Measurements from ENCODE around the gene RSAD2.

- RRBS: no CpG with 5 or more reads among the region's 5 CpGs
CAGE:
- cytosol, long polyA plus RNA: no peak
- long polyA plus RNA: no peak
- nucleus, long polyA plus RNA: no peak
Observed at GRCh38 chr2:5776973-5777612, 84.9 kb downstream of the SOX11 start.

DNA sequence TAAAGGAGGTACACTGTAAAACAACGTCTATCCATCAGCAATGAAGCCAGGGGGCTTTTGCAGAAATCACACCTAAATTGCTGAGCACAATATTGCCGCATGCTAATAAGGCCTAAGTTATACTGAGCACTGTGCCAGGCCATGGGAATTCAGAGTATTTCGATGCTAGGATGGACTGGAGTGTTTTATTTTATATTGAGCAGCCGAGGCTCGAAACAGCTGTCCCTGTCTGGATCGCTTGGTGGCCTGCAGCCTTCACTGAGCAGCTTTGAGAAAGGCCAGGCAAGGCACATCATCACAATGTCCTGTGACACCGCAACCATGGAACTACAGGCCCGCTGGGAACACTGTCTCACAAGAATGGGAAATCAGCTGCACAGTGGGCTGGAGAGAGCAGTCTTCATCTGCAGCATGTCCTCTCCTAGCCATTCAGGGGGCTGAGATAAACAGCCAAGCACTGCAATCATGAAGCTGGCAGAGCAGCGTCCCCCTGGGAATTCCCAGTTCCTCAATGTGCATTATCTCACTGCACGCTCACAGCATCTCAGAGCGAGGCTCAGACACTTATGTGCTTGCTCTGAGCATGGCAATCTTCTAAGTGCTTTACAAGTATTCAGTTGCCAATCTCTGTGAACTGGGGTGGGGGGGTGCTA is 2.0 kb downstream of the CMPK2 start:
- RRBS: no CpG with 5 or more reads among the region's 11 CpGs
CAGE:
- cytosol, long polyA plus RNA: no peak
- long polyA plus RNA: no peak
- nucleus, long polyA plus RNA: no peak

GRCh38 chr2:6877278-6878176 is at the start of gene RSAD2:
Gene RSAD2 (plus strand): TSS chr2:6877777.
- RRBS: no CpG with 5 or more reads among the region's 9 CpGs
CAGE:
- cytosol, long polyA plus RNA: no peak
- long polyA plus RNA: no peak
- nucleus, long polyA plus RNA: no peak

GRCh38 chr2:6921330-6921815 is 4.2 kb downstream of the RNF144A start:
- RRBS: no CpG with 5 or more reads among the region's 10 CpGs
CAGE:
- cytosol, long polyA plus RNA: no peak
- long polyA plus RNA: no peak
- nucleus, long polyA plus RNA: no peak

DNA sequence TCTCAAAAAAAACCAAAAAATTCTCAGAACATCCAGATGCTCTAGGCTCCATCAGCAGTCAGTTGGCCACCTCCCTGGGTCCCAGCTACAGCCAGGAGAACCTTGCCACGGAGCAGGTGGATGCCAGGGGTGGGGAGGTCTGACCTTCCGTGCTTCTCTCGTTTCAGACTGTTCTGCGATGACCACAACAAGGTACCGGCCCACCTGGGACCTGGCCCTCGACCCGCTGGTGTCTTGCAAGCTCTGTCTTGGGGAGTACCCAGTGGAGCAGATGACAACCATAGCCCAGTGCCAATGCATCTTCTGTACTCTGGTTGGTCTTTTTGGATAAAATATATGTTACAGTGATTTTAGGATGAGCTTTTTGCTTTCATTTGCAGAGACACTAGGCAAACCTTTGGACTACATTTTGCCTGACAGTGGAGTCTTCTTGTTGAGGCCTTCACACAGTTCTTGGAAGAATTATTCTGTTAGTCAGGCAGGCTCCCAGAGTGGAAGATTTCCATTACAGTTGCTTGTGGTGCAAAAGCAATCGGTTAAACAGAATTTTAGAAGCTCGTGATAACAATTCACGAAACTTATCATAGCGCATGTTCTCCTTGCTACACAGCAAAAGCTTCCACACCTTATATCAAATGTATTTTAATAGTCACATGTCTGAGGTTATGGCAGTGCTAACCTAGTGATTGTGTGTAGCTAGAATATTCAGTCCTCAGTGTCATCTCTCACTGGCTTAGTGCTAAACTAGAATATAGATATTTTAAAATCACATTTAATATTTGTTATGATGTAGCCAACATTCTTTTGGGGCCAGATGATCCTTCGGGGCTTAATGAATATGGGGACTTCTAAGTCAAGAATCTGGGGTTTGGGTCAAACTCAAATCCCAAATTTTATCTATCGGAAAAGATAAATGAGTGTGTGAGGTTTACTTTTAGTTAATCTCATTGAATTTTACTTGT is 79.8 kb downstream of the RNF144A start:
- RRBS: no CpG with 5 or more reads among the region's 13 CpGs
CAGE:
- cytosol, long polyA plus RNA: no peak
- long polyA plus RNA: no peak
- nucleus, long polyA plus RNA: no peak

GRCh38 chr2:7010310-7010749 is 93.1 kb downstream of the RNF144A start:
- RRBS: no CpG with 5 or more reads among the region's 8 CpGs
CAGE:
- cytosol, long polyA plus RNA: no peak
- long polyA plus RNA: no peak
- nucleus, long polyA plus RNA: no peak

DNA sequence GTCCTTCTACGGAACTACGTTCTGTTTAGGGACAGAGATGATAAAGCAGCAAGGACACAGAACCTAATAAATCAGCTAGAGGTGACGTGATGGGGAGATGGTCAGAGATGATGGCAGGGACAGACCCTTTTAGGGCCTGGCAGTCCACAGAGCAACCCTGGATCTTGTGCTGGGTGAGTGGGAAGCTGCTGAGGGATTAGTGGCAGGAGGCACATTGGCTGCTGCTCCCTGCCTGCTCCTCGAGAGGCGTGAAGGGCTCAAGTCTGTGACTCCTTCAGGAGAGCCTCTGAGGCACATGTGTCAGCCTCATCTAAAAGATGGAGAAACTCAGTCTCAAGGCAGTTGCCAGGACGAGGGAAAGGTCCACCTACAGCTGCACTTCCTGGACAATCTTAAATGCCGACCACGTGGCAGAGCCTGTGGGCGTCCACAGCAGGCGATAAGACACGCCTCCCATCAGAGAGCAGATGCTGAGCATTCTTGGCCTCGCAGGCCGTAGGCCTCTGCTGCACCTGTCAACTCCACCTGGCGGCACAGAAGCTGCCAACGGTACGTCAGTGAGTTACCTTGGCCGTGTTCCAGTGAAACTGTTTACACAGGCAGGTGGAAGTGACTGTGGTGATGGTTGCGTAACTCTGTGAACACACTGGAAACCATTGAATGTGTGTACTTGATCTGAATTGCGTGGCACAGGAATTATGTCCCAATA is 114.3 kb downstream of the RNF144A start:
- RRBS: no CpG with 5 or more reads among the region's 19 CpGs
CAGE:
- cytosol, long polyA plus RNA: no peak
- long polyA plus RNA: no peak
- nucleus, long polyA plus RNA: no peak

GRCh38 chr2:7038362-7039086 is 121.3 kb downstream of the RNF144A start:
- RRBS: no CpG with 5 or more reads among the region's 3 CpGs
CAGE:
- cytosol, long polyA plus RNA: no peak
- long polyA plus RNA: no peak
- nucleus, long polyA plus RNA: no peak

DNA sequence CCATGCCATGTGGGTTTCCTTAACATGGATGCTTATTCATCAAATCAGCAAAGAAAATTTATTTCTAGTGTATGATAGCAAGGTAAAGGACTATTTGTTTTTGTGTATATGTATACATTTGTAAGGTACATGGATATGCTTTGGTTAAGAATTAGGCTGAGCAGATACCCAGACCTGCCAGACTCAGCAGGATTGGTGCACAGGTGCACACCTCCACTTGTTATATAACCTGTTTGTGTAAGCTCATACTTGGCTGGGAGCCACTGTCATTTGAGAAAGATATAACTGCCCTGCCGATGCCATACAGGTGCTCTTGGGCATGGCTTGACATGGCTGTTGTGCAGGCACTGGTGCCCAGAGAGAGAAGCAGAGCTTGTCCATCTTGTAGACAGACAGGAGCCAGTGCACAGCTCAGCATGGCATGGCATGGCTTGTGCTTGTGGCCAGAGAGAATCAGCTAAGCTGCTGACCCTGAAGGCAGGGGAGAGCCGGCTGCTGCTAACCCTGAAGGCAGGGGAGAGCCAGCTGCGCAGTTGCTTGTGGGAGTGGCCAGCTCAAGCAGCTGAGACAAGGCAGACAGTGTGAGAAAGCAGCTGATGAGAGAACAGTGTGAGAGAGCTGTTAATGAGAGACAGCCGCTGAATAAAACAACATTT is 136.5 kb downstream of the RNF144A start:
- RRBS: no CpG with 5 or more reads among the region's 4 CpGs
CAGE:
- cytosol, long polyA plus RNA: no peak
- long polyA plus RNA: no peak
- nucleus, long polyA plus RNA: no peak

- RRBS: no CpG with 5 or more reads among the region's 7 CpGs
CAGE:
- cytosol, long polyA plus RNA: no peak
- long polyA plus RNA: no peak
- nucleus, long polyA plus RNA: no peak
Observed at GRCh38 chr2:7450774-7451262, 533.6 kb downstream of the RNF144A start.

DNA sequence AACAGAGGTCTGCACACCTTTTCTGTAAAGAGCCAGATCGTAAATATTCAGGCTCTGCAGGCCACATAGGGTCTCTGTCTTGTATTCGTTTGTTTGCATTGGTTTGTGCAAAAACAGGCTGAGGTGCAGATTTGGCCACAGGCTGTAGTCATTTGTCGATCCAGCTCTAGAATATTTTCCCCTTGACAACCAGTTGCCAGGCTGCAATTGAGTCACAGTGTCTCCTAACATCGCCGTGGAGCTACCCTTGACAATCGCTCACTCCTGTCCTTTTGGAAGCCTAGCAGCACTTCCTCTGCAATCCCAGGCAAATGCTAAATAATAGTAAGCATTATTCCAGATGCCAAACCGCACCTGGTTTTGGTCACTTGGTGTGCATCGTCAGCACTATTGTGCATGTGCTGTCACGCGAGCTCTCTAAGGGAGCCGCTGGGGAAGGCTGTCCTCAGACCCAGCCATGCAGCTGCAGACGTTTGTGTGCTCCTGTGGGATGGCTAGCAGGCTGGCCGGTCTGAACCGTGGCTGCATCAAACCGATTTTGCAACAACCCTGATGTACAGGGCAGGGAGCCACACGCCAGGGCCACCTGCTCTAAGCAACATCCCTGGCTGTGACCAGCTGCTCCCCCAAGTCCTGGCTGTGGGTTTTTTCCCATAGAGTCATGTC is 549.5 kb upstream of the ID2 start:
- RRBS: no CpG with 5 or more reads among the region's 16 CpGs
CAGE:
- cytosol, long polyA plus RNA: no peak
- long polyA plus RNA: no peak
- nucleus, long polyA plus RNA: no peak

GRCh38 chr2:8249150-8249750 is 432.6 kb upstream of the ID2 start:
- RRBS: no CpG with 5 or more reads among the region's 15 CpGs
CAGE:
- cytosol, long polyA plus RNA: no peak
- long polyA plus RNA: no peak
- nucleus, long polyA plus RNA: no peak

- RRBS: no CpG with 5 or more reads among the region's 6 CpGs
CAGE:
- cytosol, long polyA plus RNA: no peak
- long polyA plus RNA: no peak
- nucleus, long polyA plus RNA: no peak
Observed at GRCh38 chr2:8312941-8313632, 368.8 kb upstream of the ID2 start.

GRCh38 chr2:8542983-8544201 is 138.5 kb upstream of the ID2 start:
- RRBS: 96% methylated on average over 2 of the region's 39 CpGs
CAGE:
- cytosol, long polyA plus RNA: no peak
- long polyA plus RNA: no peak
- nucleus, long polyA plus RNA: no peak

GRCh38 chr2:8553597-8554179 is 128.2 kb upstream of the ID2 start:
- RRBS: no CpG with 5 or more reads among the region's 4 CpGs
CAGE:
- cytosol, long polyA plus RNA: no peak
- long polyA plus RNA: no peak
- nucleus, long polyA plus RNA: no peak

GRCh38 chr2:8628099-8628789 is 53.6 kb upstream of the ID2 start:
- RRBS: 53% methylated on average over 2 of the region's 16 CpGs
CAGE:
- cytosol, long polyA plus RNA: no peak
- long polyA plus RNA: no peak
- nucleus, long polyA plus RNA: no peak

GRCh38 chr2:8645052-8645446 is 36.8 kb upstream of the ID2 start:
- RRBS: 94% methylated on average over 4 of the region's 24 CpGs
CAGE:
- cytosol, long polyA plus RNA: no peak
- long polyA plus RNA: no peak
- nucleus, long polyA plus RNA: no peak

GRCh38 chr2:8656055-8656662 is 25.7 kb upstream of the ID2 start:
- RRBS: 58% methylated on average over 2 of the region's 7 CpGs
CAGE:
- cytosol, long polyA plus RNA: no peak
- long polyA plus RNA: no peak
- nucleus, long polyA plus RNA: no peak

DNA sequence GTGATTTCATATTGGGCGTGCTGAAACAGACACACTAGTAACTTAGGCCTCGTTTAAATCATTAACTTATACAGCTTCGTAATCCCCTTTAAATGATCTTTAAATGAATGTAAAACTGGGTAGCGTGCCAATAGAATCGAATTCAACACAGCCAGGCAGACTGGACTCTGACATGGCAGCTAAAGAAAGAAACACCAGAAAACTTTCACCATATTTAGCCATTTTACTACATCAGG is 2.3 kb upstream of the ID2 start:
- RRBS: no CpG with 5 or more reads among the region's 5 CpGs
CAGE:
- cytosol, long polyA plus RNA: no peak
- long polyA plus RNA: no peak
- nucleus, long polyA plus RNA: no peak

- RRBS: no CpG with 5 or more reads among the region's 11 CpGs
CAGE:
- cytosol, long polyA plus RNA: no peak
- long polyA plus RNA: no peak
- nucleus, long polyA plus RNA: no peak
Observed at GRCh38 chr2:8731398-8732022, 49.7 kb downstream of the ID2 start.

Measured in SK-N-SH (cell line).